Metastatic Breast Carcinoma in the Ovary (tissue), 3 donors: ENCODE measurements around a stretch of chr4.

DNA sequence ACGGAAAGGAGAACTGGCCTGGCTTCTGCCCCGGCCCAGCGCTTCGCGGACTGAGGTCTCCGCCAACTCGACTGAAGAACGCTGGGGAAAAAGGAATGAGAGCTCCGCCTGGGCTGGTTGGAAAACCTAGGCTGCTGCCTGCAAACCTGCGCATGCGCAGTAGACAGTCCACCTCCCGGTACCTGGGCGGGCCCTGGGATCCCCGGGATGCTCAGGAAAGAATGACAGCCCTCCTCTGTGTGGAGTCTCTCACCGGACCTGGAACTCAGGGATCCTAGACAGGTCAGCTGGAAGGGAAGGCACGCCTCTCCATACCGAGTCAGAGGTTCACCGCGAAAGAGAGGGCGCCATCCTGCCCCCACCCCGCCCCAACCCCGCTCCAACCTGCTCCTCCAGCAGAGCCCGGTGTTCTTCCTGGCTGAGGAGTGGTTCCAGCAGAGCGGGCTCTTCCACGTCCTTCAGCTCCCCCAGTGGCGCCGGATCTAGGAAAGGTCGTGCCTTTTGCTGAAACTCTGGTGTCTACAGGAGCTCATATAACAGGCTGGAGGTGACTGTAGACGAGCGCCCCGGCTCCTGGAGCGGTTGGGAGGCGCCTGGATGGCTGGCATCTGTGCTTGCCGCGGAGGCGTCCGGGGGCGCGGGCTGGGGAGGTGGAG lies 5.9 kb downstream of the FRG2 start:
- PRO-cap, 3 experiments: peak in 1 of 3 experiments; most common plus-strand start position 408 of the sequence (in 1)

DNA sequence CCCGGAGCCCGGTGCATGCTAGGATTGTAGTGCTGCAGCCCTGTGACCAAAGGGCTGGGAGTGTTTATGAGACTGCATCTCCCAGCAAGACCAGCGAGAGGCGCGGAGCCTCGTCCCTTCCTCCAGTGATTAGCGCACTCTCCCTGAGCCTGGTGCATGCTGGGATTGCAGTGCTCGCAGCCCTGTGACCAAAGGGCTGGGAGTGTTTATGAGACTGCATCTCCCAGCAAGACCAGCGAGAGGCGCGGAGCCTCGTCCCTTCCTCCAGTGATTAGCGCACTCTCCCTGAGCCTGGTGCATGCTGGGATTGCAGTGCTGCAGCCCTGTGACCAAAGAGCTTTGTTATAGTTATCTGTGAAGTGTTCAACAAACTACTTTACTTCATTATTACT lies 22.7 kb upstream of the FRG2 start:
- PRO-cap, 3 experiments: no peak in any of the 3 experiments